Testis (tissue), 5 donors: ENCODE results near the genes RTL1 and PPP2R5C.

GRCh38 chr14:100281059-100281641, 25.1 kb downstream of the SLC25A29 start:
- PRO-cap, 3 experiments, result no peak in any of the 3 experiments
- RAMPAGE, long total RNA, 2 experiments, result no peak in any of the 2 experiments
- RRBS, result no CpG with 5 or more reads among the region's 6 CpGs

DNA sequence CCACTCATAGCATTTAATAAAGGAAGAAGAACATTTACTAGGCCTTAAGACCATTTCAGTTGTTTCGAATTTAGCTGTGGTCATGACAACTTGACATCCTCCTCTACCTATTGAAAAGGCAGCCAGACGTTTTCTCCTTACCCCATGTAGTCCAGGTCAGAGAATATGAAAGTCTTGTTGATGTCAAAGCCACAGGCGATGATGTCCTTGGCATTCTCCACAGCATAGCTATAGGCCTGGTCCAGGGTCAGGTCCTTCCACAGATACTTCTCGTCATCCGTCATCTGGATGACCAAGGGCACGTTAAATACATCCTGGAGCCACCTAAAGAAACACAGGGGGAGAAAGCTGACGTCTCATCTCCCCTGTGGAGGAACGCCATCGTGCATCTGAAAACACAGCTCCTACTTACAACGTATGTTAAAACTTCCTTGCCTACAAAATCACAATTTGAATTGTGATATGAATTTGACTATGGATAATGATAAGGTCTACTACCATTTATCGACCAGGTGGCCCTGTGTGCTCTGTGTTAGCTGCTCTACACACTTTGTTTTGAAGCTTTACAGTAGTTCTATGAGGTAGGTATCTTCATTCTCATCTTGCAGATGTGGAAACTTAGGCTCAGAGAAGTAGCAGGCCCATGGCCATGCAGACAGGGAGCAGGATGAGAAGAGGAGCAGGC, 21.5 kb downstream of the WARS1 start:
- PRO-cap, 3 experiments, result no peak in any of the 3 experiments
- RAMPAGE, long total RNA, 2 experiments, result no peak in any of the 2 experiments
- RRBS, result no CpG with 5 or more reads among the region's 11 CpGs

DNA sequence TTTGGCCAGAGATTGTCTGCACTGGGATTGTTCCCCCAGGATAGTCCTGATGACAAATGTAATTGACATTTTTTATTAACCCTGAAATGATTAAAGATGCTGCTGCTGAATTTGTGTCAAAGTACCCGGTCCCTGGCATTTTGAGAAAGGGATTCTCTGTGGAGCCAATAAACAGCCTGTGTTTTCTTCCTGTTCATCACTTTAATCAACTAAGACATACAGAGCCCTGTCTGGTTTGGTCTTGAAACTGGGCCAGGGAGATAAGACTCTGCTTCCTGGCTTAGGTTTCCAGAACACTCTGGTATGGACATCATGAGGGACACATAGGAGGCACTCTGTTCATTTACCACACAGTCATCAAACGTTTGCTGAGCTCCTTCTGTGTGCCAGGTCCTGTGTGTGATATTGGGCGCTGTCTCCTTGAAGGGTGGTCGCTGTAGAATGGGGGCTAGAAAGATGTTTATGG, 64.6 kb downstream of the WDR25 start:
- PRO-cap, 3 experiments, result peak in 1 of 3 experiments; most common plus-strand start position 301 of the sequence (in 1); most common minus-strand start position 203 of the sequence (in 1)
- RAMPAGE, long total RNA, 2 experiments, result no peak in any of the 2 experiments
- RRBS, result no CpG with 5 or more reads among the region's 4 CpGs

DNA sequence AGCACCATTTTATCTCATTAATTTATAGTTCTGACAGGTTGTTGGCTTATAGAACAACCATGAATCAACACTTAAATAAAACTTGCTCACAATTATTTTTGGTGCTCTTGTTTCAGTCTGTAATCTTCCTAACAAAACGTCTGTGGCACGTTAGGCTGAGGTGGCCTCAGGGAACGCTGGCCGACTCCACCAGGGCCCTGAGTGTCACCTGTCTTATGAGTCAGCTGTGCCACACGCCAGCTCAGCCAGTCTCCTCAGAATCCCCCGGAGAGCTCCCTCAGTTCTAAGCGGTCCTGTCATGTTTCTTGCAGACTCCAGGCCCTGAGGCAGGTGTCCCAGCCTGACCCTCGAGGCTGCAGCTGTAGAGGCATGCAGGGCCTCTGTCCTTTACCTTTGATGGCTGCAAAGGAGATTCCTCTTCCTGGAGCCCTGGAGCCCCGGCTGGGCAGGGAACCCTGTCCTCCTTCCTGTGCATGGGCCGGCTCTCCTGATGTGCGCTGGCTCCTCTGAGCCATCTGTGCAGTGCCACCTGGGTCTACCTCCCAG, 95.6 kb downstream of the WDR25 start:
- PRO-cap, 3 experiments, result no peak in any of the 3 experiments
- RAMPAGE, long total RNA, 2 experiments, result no peak in any of the 2 experiments
- RRBS, result no CpG with 5 or more reads among the region's 11 CpGs

DNA sequence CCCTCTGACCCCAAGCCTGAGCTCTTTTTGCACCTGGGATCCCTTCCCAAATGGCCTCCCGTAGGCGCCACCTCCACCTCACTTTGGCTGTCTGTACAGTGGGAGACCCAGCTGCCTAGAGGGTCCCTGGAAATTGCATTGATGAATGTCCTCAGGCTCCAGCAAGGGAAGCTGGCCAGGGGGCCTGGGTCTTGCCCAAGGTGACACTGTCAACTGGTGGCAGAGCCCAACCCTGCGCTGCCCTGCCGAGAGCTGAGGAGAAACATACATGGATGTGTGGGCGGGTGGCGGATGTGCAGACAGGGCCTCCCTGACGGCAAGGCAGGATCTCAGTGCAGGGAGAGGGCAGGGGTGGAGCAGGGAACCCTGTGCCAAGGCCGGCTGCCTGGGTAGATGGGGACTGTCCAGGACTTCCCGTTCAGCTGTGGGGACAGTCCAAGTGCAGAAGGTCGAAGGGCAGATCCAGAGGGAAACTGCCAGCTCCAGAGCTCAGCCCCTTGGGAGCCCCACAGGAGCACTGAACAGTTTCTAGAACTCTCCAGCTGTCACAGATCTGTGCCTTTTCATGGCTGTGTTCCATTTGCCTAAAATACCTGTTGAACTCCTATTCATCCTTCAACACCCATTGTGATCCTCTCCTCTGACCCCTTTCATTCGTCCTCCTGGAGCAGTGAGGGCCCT, 53.1 kb downstream of the BEGAIN start:
- PRO-cap, 3 experiments, result no peak in any of the 3 experiments
- RAMPAGE, long total RNA, 2 experiments, result no peak in any of the 2 experiments
- RRBS, result no CpG with 5 or more reads among the region's 11 CpGs

DNA sequence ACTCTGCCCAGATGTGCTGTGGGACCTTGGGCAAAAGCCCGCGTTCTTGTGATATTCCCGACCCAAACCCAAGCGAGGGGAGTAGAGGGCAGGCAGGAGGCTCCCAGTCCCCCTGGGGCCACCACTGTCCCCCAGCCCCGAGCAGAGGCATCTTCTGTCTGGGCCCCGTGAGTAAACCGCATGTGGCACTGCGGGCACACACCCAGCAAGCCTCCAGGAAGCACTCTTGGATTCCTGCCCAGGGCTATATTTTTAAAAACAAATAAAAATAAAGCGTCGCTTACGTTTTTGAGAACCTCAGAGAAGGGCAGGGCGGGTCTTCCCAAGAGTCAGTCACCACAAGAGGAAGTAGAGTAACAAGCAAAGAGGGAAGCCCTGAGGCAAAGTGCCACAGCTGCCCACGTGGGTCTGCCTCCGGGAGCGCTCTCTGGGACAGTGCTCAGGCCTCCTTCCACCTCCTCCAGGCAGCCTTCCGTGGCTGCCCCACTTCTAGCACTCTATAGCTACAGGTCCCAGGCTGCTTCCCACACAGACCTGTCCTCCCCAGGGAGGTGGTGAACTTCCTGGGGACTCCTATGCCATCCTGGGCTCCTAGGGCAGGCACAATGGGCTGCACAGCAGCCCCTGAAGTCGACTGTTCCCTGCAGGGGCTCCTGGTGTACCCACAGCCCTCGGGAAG, 39.3 kb downstream of the BEGAIN start:
- PRO-cap, 3 experiments, result peak in 1 of 3 experiments; most common minus-strand start position 340 of the sequence (in 1)
- RAMPAGE, long total RNA, 2 experiments, result no peak in any of the 2 experiments
- RRBS, result no CpG with 5 or more reads among the region's 18 CpGs

GRCh38 chr14:100771156-100771643, 44.5 kb downstream of the DLK1 start:
- PRO-cap, 3 experiments, result no peak in any of the 3 experiments
- RAMPAGE, long total RNA, 2 experiments, result no peak in any of the 2 experiments
- RRBS, result no CpG with 5 or more reads among the region's 11 CpGs

DNA sequence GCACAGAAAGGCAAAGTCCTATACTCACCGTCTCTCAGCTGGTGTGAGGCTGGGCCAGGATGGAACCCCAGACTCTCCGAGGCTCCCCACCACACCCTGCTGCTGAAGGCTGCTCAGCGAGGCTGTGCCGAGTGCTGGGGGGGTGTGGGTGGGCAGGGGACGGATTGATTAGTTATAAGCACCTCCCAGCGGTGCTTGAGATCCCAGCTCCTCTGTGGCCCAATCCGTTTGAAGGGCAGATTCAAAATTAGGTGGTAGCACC, at the start of gene RTL1:
RTL1 (minus strand) TSS at position 146 of the 262 bp plus-strand sequence.
- PRO-cap, 3 experiments, result no peak in any of the 3 experiments
- RAMPAGE, long total RNA, 2 experiments, result no peak in any of the 2 experiments
- RRBS, result no CpG with 5 or more reads among the region's 7 CpGs

- PRO-cap, 3 experiments, result no peak in any of the 3 experiments
- RAMPAGE, long total RNA, 2 experiments, result no peak in any of the 2 experiments
- RRBS, result no CpG with 5 or more reads among the region's 9 CpGs
Observed at GRCh38 chr14:101201794-101202120, 298.2 kb upstream of the RTL1 start.

- PRO-cap, 3 experiments, result no peak in any of the 3 experiments
- RAMPAGE, long total RNA, 2 experiments, result no peak in any of the 2 experiments
- RRBS, result 87% methylated on average over 4 of the region's 15 CpGs
Observed at GRCh38 chr14:101369760-101370345, 391.7 kb upstream of the PPP2R5C start.

DNA sequence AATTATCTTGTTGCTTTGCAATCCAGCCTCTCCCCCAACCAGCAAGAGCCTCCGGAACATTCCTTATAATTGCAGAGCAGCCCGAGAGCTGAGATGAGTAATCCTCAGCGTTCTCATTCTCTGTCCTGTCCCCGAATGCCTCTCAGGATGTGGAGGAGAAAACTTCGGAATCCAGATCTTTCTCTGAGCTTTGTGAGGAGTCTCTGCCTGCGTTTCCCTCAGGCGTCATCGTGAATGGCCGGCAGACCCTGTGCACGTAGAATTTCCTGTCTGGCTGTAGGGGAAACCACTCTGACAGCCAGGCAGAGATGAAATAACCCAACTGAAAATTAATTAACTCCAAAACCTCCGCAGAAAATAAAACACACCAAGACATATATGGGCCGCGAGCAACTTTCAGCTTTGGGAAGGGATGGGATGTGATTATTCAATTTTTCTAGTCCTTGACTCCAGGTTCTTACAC, 360.6 kb upstream of the PPP2R5C start:
- PRO-cap, 3 experiments, result peak in 2 of 3 experiments; most common plus-strand start position 116 of the sequence (in 2); most common minus-strand start position 122 of the sequence (in 2)
- RAMPAGE, long total RNA, 2 experiments, result no peak in any of the 2 experiments
- RRBS, result no CpG with 5 or more reads among the region's 13 CpGs

GRCh38 chr14:101402886-101403733, 358.4 kb upstream of the PPP2R5C start:
- PRO-cap, 3 experiments, result no peak in any of the 3 experiments
- RAMPAGE, long total RNA, 2 experiments, result no peak in any of the 2 experiments
- RRBS, result 70% methylated on average over 15 of the region's 25 CpGs

- PRO-cap, 3 experiments, result peak in 2 of 3 experiments; most common plus-strand start chr14:101474064 (in 2); most common minus-strand start chr14:101473956 (in 1)
- RAMPAGE, long total RNA, 2 experiments, result no peak in any of the 2 experiments
- RRBS, result no CpG with 5 or more reads among the region's 13 CpGs
Observed at GRCh38 chr14:101473817-101474130, 287.7 kb upstream of the PPP2R5C start.

DNA sequence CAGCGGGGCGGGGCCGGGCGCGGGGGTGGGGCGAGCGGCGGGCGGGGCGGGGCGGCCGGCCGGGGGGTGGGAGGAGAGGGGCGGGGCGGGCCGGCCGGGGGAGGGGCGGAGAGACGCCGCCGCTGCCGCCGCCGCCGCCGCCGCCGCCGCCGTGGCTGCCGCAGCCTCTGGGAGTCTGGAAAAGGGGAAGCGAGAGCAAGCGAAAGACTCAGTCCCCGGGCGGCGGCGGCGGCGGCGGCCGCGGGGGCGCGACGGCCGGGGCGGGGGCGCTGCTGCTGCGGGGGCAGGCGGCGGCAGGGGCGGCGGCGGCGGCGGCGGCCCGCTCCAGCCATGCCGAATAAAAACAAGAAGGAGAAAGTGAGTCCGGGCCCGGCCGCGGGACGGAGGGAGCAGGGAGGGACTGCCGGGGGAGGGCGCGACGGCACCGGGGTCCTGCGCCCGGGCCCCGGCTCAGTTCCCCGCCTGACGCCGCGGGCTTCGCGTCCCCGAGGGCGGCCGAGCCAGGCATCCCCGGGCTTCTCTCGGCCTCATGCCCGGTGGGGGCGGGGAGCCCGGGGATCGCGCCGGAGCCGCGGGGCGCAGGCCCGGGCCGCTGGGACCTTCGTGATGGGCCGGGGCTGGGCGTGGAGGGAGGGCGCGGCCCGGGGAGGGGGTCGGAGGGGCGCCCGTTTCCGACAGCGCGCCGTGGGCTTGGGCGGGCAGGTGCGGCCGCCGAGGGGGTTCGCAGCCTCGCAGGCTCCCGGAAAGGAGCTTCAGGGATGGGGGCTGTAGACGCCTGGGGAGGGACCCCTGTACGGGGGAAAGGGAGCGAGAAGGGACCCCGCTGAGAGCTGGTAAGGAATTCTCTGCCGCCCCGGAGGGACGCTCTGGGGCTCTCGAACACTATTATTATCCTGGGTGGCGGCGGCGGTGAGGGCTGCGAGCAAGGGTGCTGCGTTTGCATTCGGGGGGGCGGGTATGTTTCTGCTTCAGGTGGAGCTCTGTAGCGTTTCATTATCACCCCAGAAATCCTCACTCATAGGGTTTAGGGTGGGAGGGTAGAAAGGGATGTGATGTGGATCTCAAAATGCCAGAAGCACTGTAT, at the start of gene PPP2R5C:
PPP2R5C (plus strand) TSS at position 146 of the 1,084 bp plus-strand sequence.
- PRO-cap, 3 experiments, result peak in 3 of 3 experiments; most common plus-strand start position 108 of the sequence (in 2); most common minus-strand start position 523 of the sequence (in 3)
- RAMPAGE, long total RNA, 2 experiments, result no peak in any of the 2 experiments
- RRBS, result 2% methylated on average over 51 of the region's 130 CpGs

- PRO-cap, 3 experiments, result no peak in any of the 3 experiments
- RAMPAGE, long total RNA, 2 experiments, result no peak in any of the 2 experiments
- RRBS, result no CpG with 5 or more reads among the region's 7 CpGs
Observed at GRCh38 chr14:101819183-101819576, 57.7 kb downstream of the PPP2R5C start.

GRCh38 chr14:101837944-101838361, 76.4 kb downstream of the PPP2R5C start:
- PRO-cap, 3 experiments, result no peak in any of the 3 experiments
- RAMPAGE, long total RNA, 2 experiments, result no peak in any of the 2 experiments
- RRBS, result no CpG with 5 or more reads among the region's 9 CpGs

DNA sequence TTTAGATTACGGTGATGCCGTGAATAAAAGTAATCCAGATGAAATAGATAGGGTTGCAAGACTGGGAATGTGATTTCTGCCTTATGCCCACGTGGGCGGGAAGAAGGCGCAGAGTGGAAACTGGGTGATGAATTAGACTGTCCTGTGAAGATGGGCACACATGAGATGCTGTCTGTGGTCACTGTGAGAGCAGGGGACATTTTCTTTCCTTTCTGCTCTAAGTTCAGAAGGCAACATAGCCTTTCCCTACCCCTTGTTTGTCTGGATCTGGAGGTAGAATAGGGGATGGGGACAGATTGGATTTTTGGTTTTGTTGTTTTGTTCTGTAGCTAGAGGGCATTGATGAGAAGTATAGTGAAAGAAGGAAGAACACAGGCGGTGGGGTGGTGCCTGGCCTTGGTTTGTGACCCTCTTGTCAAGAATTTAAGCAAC, 97.8 kb downstream of the PPP2R5C start:
- PRO-cap, 3 experiments, result no peak in any of the 3 experiments
- RAMPAGE, long total RNA, 2 experiments, result no peak in any of the 2 experiments
- RRBS, result no CpG with 5 or more reads among the region's 6 CpGs

DNA sequence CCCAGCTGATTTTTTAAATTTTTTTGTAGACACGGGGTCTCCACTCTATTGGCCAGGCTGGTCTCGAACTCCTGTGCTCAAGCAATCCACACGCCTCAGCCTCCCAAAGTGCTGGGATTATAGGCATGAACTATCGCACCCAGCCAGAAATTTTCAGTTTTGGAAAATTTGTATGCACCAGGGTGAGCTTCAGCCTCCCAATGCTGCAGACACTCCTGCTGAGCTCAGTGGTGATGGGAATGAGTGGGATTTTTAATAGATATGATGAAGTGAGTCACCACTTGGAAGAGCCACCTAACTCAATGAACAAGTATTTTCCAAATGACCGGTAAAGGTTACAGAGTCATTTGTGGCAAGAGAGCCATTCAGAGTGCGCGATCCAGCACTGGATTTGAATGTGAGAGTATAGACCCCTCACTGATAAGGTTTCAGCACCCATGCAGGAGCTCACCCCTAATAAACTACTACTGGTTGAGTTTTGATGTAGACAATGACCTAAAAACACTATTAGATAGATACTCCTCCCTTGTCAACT, 100.6 kb downstream of the PPP2R5C start:
- PRO-cap, 3 experiments, result no peak in any of the 3 experiments
- RAMPAGE, long total RNA, 2 experiments, result no peak in any of the 2 experiments
- RRBS, result no CpG with 5 or more reads among the region's 7 CpGs

GRCh38 chr14:101864466-101865060, 99.8 kb upstream of the DYNC1H1 start:
- PRO-cap, 3 experiments, result no peak in any of the 3 experiments
- RAMPAGE, long total RNA, 2 experiments, result no peak in any of the 2 experiments
- RRBS, result no CpG with 5 or more reads among the region's 16 CpGs

- PRO-cap, 3 experiments, result no peak in any of the 3 experiments
- RAMPAGE, long total RNA, 2 experiments, result no peak in any of the 2 experiments
- RRBS, result no CpG with 5 or more reads among the region's 8 CpGs
Observed at GRCh38 chr14:101875692-101876424, 88.5 kb upstream of the DYNC1H1 start.